ENCODE data around the genes COPS7B, CHRNG and EFHD1.

- PRO-cap, 2 experiments: no peak in any of the 2 experiments
Observed at GRCh38 chr2:231463019-231463565, 1.2 kb downstream of the NCL start.

GRCh38 chr2:231613888-231614643 is 21.4 kb downstream of the TEX44 start:
- PRO-cap, 2 experiments: peak in 2 of 2 experiments; most common plus-strand start chr2:231614617 (in 2); most common minus-strand start chr2:231613922 (in 2)

GRCh38 chr2:231671610-231672167 is 36.6 kb upstream of the PTMA start:
- PRO-cap, 2 experiments: peak in 2 of 2 experiments; most common plus-strand start chr2:231671945 (in 2); most common minus-strand start chr2:231671834 (in 1)

DNA sequence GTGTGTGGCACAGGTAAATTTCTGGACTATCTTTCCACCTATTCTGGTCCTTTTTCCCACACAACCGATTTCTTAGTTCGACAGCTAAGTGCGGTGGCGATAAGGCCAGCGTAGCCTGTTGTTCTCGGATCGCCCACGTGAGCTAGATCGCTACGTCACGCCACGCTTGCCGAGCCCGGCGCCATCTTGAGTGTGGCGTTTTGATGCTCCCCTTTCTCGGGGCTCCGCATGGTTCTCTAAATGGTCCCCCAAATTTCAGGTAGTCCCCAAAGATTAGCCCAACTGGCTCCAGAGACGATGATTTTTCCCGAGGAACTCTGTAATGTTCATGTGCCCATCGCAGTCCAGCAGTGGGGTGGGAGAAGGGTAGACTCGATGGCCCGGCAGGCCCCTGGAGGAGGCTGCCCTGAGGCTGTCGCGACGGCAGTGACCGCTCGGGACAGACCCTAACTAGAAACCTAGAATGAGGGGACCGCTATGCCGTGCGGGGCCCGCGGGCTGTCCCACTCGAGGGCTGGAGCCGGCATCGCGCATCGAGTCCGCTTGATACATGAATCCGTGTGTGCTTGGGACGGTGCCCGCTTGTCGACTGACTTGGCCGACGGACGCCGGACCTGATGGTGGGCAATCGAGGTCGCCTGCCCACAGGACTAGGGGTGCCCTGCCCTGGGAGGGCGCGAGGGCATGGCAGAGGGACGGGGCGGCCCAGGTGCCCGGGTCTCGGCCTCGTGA is 943 bp upstream of the PTMA start:
- PRO-cap, 2 experiments: peak in 2 of 2 experiments; most common plus-strand start position 369 of the sequence (in 1); most common minus-strand start position 591 of the sequence (in 1)

DNA sequence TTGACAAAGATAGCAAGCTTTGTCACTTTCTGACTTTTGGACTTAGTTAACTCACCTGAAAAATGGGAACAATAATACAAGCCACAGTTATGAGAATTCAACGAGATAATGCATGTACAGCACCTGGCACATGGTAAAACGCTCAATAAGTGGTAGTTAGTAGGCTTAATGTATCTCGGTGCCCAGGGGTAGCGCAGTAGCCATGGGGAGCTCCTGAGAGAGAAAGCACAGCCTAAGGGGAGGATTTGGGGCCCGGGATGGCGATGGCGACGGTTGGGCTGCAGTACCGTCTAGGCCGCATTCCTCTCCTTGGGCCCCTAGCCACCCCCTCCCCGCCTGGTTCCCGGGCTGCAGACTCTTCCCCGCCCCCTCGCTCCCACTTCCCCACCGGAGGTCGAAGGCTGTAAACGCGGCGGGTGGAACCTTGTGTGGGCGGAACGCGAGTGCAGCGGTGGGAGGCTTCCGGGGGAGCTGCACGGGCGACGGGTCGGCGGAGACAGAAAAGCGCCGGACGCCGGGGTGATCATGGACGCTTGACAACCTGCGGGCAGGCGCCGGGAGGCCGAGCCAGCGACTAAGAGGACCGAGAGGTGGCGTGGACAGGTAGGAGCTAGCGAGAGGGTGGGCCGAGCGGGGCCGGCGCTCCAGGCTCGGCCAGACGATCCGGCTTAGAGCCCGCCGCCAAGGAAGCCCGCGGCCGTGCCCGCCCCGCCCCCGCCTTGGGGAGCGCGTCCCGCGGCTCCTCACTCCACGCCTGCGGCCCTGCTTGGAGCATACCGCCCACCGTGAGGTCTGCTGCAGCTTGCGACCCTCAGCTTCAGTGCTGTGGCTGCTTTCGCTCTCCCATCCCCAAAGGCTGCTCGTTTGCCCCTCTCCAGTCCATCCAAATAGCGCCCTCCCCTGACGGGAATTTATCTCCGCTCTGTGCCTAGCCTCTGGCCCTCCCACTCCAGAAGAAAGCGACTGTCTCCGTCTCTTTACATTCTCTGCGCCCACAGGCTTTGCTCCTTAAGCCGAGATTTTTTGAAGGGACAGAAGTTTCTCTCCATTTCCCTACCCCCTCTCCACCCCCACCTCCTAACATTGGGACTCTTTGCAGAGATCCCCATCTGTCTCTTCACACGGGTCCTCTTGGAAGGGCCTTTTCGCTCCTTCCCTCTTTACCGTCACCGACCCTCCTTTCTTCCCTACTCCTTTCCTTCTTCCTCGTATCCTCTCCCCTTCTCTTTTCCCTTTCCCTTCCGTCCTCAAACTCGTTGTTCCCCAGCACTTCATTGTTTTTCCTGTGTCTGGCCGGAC is at the start of gene COPS7B:
Gene COPS7B (plus strand): TSS at position 510 of the 1,299 bp plus-strand sequence.
- PRO-cap, 2 experiments: peak in 2 of 2 experiments; most common plus-strand start position 510 of the sequence (in 2); most common minus-strand start position 288 of the sequence (in 1)

GRCh38 chr2:231795409-231796074 is 9.3 kb downstream of the COPS7B start:
- PRO-cap, 2 experiments: no peak in any of the 2 experiments

DNA sequence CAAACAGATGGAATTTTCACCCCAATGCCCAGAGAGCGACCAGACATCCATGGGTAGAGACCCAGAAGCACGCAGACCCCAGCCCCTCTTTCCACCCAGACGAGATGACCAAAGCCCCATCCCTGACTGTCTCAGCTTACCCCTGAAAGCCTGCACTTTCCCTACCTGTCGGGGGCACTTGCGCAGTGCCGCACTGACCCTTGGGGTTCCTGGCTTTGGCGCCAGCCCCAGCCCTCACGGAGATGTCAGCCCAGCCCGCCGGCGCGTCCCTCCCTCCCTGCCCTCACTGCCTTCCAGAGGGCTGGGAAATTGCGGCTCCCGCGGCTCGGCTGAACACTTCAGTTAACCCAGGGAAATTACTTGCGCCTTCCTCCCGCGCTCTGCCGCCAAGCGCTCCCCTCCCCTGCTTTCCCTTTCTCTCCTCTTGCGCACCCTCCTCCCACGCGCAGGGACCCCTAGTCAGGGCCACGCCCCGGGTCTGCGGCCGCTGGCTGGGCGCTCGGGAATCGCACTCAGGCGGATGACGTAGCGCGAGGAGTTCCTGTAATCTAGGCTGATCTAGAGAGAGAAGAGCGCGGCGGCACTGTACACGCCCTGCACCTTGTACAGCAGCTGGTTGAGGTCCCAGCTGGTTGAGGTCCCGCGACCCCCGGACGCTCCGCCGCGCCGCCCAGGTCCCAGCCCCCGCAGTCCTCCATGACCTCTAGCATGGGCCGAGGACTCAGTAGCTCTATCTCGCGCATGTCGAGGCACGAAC is 12.1 kb downstream of the ALPG start:
- PRO-cap, 2 experiments: no peak in any of the 2 experiments

- PRO-cap, 2 experiments: no peak in any of the 2 experiments
Observed at GRCh38 chr2:232432491-232433183, 23.3 kb upstream of the ALPI start.

DNA sequence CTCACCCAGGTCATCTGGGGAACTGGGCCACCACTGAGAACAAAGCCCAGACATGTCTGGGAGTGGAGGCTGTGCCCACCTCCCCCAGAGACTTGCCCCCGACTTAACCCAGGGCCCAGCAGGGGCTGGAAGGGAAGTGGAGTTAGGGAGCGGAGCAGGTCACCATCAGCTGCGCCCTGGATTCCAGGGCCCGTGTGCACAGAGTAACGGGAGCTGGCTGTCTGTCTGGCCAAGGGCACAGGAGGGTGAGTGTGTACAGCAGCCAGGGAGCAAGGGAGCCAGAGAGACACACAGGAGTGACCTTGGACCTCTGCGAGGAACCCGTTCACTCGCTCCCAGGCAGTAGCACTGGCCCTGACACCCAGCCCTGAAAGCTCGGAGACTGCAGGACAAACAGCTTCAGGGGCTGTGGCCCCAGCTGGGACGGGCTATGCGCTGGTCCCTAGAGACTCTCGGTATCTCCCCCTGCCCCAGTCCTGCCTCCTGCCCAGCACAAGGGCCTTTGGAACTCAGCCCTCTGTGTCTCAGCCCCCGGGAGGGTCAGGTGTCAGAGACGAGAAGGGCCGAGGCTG is 12.3 kb upstream of the ALPI start:
- PRO-cap, 2 experiments: no peak in any of the 2 experiments

DNA sequence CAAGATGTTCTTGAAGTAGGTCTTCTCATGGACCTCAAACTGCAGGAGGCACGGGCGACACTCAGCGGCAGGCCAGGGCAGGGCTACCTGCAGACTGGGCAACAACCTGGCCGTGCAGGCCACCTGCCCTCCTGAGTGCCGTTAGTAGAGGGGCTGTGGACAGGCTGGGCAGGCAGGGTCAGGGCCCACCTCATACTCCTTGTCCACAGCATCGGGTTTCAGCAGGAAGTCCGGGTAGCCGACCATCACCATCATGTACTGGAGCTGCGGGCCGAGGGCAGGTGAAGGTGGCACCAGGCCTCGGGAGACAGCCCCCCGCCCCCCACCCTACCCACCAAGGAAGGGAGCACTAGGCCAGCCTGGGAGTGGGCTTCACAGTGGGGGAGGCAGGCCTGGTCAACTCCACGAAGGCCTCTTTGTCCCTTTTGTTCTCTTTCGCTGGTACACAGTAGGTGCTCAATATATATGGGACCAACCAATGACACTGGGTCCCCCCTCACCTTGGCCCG is 4.7 kb downstream of the ECEL1 start:
- PRO-cap, 2 experiments: no peak in any of the 2 experiments

DNA sequence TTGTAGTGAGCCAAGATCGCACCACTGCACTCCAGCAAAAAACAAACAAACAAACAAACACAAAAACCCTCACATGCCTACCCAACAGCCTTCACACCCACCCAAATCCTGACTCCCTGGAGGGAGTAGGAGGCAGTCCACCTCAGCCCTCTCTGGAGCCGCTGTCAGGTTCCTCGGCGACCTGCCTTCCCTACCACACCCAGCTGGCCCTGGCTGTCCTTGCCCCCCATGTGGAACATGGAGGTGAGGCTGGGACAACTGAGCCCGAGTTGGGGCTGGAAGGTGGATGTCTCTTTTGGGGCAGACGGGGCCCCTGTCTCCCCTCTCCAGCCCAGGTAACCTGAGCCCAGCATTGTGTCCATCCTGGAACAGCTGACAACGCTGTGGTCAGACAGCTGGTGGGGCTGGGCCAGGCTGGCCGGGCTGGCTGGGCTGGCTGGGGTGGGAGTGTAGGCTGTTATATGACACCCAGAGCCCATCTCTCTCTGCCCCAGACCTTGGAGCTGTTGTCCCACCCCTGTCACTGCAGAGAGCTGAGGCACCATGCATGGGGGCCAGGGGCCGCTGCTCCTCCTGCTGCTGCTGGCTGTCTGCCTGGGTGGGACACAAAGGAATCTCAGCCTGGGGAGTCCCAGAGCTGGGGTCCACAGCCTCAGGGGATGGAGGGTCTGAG is at the start of gene CHRNG:
Gene CHRNG (plus strand): TSS at position 488 of the 673 bp plus-strand sequence.
- PRO-cap, 2 experiments: no peak in any of the 2 experiments

GRCh38 chr2:232584034-232584607 is 33.6 kb downstream of the EIF4E2 start:
- PRO-cap, 2 experiments: no peak in any of the 2 experiments

- PRO-cap, 2 experiments: no peak in any of the 2 experiments
Observed at GRCh38 chr2:232633388-232634398, at the start of gene EFHD1. Gene EFHD1, plus strand, starts transcription at chr2:232633604.

DNA sequence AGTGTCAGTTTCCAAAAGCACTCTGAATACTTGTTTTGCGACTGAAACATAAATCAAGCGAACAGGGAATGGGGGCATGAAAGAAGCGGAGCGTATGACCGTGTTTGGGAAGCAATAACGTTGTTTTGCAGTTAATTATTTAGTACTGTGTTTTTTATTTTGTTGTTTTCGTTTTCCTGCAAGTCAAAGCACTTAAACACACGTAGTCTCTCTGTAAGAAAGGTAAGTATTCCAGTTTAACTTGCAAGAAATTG is 882 bp downstream of the GIGYF2 start:
- PRO-cap, 2 experiments: no peak in any of the 2 experiments

GRCh38 chr2:233079011-233080108 is 19.2 kb downstream of the INPP5D start:
- PRO-cap, 2 experiments: no peak in any of the 2 experiments

DNA sequence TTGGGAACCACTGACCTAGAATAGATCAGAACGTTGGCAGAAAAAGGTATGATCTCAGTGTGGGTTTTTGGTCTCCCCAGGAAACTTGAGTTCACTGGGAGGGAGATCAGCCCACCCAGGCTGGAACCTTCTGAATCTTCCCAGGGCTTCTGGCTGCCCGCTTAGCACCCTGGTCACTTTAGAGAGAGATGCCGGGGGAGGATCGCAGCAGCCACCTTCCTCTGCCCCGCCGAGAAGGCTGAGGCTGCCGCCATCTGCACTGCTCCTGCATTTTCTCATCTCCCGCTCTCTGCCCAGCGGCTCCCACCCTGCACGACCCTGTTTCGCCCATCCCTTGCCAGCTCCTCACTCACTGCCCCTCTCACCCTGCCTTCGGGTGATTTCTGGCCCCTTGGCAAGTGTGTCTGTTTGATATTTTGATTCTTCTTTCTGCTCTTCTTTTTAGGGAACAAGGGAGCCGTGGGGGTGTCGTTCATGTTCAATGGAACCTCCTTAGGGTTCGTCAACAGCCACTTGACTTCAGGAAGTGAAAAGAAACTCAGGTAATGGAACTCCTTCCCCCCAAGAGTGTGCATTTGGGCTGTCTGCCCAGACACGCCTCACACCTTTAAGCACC is 82.5 kb upstream of the ATG16L1 start:
- PRO-cap, 2 experiments: no peak in any of the 2 experiments

GRCh38 chr2:233289557-233290727 is 17.7 kb upstream of the SAG start:
- PRO-cap, 2 experiments: no peak in any of the 2 experiments

DNA sequence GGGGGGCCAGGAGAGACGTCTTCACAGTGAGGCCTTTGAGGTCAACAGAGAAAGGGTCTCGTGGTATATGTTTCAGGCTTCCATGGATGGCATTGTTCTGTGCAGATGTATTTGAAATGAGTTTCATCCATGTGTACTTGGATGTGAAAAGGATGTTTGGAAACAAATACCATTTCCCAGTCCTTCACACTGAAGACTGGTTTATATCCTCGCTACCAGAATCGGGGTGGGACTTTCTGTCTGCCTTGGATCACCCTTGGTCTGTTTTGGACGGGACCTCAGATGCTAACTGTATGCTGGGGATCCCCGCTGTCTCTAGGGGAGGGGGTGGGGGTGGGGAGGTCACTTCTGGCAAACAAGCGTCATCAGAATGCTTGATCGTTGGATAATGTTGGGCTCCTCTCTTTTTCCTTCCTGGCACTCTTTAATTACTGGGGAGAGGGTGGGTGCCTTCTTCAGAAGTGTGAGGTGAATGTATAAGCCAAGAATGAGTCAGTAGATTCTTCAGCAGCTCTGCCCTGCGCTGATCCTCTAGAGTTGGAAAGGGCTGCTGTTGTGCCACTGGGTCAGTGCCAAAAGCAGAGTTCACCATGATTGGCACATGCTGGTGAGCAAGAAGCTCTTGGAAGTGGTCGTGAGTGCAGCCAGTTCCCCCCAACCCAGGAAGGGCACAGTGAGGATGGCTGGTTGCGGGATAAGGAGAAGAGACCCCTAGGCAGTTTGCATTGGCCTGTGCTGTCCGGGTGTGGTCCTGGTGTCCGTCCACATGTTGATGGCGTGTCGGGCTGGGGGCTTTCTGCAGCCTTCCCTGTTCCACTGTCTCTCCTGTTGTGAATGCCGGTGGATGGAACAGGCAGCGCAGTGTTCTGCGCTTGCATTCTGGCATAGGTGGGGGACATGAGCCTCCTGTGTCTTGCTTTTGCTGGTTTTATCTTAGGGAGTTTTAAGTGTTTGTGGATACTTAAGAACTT is 32.2 kb downstream of the DGKD start:
- PRO-cap, 2 experiments: no peak in any of the 2 experiments

- PRO-cap, 2 experiments: no peak in any of the 2 experiments
Observed at GRCh38 chr2:233396931-233397469, 42.7 kb downstream of the DGKD start.

DNA sequence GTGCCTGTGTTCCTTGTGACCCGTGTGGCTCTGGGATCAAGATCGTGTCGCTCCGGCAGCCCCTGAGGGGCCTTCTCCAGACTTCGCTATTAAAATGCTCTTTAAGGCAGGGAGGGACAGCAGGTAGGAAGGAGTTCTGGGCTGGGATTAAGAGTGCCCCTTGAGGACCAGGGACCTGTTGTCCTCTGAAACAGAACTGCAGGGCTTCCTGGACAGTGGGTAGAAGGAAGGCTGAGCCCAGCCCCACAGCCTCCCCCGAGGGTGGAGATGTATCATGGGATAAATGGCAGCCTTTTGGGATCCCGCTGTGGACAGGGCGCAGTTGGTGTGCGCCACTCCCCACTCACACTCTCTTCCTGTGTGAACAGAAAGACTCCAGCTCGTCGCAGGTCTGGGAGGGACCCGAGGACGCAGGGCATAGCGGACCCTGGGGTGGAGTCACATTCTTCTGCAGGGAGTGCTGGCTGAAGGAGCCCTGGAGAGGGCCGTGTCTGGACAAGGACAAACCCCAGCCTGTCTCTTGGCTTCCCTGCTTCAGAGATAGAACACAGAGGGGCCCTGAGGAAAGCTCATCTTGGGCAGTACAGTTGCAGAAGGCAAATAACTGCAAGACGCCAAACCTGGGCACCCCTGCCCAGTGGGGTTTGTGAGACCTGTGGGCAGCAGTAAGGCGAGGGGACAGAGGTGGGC is 102.1 kb downstream of the USP40 start:
- PRO-cap, 2 experiments: no peak in any of the 2 experiments

Measured in Colon Carcinoma Metastatic in the Brain (tissue), 2 donors.